Diencephalon (tissue), 2 donors: Measurements from ENCODE around the genes RAB5B, IL23A, ATP5F1B and RDH16.

GRCh38 chr12:55973891-55974750 lies at the start of gene RAB5B:
Gene RAB5B (plus strand): TSS chr12:55974078.
- RAMPAGE, long total RNA: start-site peak on the plus strand at chr12:55974065-55974138, 82 and 50 reads in 2 replicates

GRCh38 chr12:55996334-55996975 lies 621 bp upstream of the SUOX start:
- RAMPAGE, long total RNA: no peak

GRCh38 chr12:56046023-56046645 lies 4.4 kb downstream of the RPS26 start:
- RAMPAGE, long total RNA: no peak

- RAMPAGE, long total RNA: no peak
These were observed 493 bp upstream of the PA2G4 start for GRCh38 chr12:56103891-56104240.

- RAMPAGE, long total RNA: no peak
These were observed 5.7 kb upstream of the MYL6B start for GRCh38 chr12:56146428-56147399.

DNA sequence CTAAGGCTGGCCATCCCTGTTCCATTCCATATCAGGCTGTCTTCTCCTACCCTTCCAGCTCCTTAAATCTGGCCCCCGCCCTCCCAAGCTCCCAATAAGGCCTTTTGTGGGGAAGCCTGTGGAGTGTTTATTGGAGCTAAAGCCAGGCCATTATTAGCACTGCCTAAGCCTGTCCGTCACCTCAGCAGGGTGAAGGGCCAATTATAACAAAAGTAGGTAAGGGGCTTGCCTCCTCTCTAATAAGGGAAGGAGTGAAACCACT lies 3.6 kb downstream of the MYL6 start:
- RAMPAGE, long total RNA: no peak

DNA sequence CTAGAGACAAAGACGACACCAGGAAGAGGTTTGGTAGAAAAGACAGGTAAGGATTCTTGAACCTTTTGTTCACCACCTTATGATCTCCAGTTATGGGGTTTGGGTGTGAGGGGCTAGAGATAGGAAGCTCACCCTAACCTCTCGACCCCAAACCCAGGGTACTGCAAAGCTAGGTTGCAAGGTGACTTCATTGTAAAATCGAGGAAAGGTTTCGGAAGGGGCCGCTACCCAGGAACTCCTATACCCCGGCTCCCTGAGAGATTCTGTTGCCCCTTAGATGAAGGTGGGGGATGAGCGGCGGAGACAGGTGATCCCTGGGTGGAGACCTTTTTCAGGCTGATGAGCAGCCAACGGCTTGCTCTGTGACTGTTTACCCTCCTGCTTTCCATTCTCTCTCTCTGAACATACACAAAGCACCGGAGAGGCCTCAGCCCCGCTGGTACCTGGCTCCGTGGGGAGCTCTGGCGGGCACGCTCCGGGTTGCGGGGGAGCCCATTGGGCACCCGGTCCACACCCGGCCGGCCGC lies 712 bp downstream of the SMARCC2 start:
- RAMPAGE, long total RNA: no peak

- RAMPAGE, long total RNA: no peak
These were observed 13.8 kb downstream of the RNF41 start for GRCh38 chr12:56207674-56208568.

GRCh38 chr12:56338562-56339192 lies at the start of gene IL23A:
Gene IL23A (plus strand): TSS chr12:56338884.
- RAMPAGE, long total RNA: no peak

GRCh38 chr12:56571121-56571669 lies 49.6 kb downstream of the RBMS2 start:
- RAMPAGE, long total RNA: no peak

GRCh38 chr12:56611709-56612410 lies 18.3 kb downstream of the BAZ2A start:
- RAMPAGE, long total RNA: no peak

- RAMPAGE, long total RNA: start-site peak on the minus strand at chr12:56645957-56646029, 3,046 and 1,802 reads in 2 replicates
These were observed at the start of gene ATP5F1B for GRCh38 chr12:56645183-56646141. Gene ATP5F1B (minus strand): TSS chr12:56645984.

DNA sequence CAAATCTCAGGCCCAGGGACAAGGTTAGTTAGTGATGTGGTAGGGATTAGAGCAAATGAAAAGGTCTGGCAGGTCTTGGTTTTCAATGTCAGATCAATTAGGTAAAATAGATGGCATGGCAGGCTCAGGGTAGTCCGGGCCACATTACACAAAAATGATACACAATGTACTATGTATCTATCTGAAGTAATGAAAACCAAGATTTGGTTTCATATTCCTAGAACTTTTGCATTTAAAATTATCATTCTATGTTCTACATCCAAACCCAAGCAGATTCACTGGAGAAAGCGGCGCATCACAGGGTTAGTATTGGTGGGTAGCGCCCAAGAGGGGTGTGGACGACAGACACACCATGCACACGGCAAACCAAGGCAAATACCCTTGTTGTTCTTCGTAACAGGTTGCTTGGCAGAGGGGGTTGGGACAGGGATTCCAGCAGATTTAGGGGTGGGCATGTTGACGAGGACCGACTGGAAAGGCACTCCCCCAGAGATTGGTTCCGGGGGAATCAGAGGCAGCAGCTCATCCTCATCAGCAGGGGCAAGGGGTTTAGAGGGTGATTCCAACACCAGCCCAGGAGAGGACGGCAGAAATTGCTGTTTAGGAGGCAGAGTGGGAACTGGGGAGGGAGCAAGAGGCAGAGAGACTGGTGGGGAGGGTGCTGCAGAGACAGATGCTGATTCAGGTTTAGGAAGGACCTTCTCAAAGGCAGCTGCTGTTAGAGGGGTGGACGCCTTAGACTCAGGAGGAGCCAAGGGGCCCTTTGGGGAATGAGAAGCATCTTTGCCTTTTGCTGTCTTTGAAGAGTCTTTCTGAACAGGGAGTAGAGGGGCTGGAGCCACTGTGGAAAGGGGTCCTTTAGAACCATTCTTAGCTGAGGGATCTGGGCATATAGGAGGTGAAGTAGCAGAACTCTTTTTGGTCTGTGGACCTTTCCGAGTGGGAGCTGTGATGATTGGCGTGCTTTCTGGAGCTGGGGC lies 9.3 kb downstream of the NACA start:
- RAMPAGE, long total RNA: no peak

GRCh38 chr12:56725759-56726045 lies 603 bp upstream of the NACA start:
- RAMPAGE, long total RNA: no peak

GRCh38 chr12:56768390-56769026 lies 5.4 kb downstream of the HSD17B6 start:
- RAMPAGE, long total RNA: no peak

DNA sequence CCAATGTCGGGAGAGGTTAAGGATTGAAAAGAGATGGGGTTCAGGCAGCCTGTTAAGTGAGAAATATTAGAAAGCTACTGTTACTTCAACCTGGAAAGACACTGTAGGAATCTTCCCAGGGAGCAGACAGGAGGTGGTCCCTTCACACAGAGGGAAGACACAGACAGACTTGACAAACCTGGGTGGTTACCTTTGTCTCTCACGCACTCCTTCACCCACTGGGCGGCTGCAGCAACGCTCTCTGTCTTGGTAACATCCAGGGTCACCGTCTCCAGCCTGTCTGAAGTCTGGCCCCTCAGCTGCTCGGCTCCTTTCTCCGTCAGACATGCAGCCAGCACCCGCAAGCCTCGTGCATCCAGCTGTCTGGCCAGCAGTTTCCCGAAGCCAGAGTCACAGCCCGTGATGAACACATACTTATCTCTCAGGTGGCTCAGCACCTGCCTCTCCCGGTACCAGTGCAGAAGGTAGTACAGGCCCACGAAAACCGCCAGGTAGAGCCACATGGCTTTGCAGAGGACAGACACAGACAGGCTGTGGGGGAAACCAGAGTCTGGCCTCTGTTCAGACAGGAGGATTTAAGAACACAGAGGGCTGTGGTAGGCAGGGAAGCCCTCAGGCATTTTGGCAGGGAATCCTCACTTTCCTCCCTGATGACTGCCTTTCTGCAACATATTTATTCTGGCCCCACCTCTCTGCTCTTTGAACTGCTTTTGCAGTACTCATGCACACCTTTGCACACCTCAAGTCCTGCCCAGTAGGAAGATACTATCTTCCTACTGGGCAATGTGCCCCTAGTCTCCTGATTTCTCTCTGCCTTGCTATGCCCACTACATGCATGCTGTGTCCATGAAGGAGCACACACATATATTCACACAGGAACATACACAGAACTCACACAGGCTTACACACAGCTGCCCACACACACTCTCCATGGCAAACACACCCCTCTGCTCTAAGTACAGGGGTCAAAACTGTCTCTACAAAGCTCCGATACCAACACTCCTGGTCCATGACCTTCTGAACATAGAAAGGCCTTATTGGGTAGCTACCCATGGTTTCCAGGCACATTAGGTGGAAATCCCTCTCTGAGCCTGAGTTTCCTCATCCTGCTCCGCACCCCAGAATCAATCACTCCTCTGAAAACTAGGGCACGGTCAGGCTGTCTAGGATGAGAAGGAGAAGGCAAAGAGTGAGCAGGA lies at the start of gene RDH16:
Gene RDH16, minus strand, starts transcription at position 649 of the 1,199 bp plus-strand sequence.
- RAMPAGE, long total RNA: no peak

DNA sequence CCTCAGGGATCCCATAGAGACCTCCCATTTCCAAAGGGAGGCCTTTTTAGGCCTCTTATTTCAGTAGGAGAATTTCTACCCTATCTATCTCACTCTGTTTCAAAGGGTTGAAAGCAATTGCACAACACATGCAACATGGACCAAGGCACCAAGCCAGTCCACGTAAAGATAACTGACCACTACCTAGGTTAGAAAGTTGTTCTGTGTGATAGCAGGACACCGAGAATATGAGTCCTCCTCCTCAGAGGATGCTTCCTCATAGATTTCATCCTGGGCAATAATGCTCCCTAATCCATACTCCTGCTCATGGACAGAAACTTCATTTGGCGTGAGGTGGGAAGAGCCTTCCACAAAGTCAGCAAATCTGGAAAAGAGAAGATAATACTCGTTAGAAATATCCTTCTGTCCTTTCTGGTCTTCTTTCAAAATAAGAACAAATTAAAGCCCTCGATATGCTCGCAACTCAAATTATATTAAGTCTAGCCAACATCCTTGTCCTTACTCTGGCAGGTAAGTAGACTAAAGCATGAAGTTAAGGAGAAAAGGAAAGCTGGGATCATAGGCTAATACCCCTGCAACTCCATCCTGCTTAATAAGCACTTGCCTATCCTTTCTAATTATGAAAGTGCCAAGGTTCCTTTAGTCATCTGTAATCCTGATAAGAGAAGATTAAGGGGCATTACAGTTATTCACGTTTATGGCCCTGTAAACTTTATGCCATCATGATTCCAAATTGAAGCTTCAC lies 9.9 kb upstream of the MYO1A start:
- RAMPAGE, long total RNA: no peak

DNA sequence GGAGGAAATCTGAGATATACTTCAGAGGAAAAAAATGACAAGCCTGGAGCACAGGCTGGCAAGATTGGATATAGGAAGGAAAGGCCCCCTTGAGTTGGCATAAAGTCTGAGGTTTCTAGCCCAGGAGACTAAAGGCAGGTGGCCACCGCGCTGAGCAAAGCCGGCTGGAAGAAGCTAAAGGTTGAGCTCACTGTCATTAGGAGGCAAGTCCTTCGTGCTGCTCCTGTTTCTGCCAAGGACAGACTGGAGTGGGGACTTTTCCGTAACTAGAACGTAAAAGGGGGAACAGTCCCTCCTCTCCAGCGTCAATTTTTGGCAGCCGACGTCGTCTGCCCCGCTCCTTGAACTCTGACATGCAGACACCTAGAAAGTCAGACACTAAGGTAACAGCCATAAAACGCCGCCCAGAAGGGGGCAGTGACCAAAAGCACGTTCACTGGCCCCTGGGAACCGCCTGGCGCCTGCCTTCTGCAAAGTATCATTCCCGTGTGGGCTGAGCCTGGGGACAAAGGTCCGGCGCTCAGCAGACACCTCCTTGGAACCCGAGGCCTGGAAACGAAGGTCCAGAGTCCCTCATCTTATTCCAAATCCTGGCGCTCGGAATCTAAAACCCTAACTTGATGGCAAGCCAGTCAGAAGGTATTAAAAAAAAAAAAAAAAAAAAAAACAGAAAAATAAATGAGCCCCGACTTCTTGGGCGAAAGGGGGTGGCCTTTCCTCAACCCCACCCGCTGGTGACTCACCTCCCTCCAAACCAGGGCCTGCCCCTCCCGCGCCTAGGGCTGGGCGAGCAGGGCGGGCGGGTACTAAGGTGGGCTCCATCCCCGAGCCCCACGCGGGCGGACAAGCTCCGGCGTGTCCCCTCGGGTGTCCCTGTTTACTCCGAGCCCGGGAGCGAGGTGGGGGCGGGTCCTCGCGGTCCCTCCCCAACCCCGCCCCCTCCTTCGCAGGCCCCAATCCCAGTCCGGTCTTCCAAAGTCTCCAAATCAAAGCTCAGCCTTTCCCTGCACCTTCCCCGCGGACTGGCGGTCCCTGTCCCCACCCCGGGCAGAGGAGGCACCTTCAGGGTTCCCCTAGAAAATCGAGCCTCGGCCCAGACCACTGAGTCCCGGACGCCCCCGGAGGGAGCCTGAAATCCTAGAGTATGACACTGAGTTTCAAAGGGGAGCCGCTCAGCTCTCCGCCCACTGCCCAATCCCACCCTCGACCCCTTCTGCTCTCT lies 901 bp upstream of the LRP1 start:
- RAMPAGE, long total RNA: no peak

DNA sequence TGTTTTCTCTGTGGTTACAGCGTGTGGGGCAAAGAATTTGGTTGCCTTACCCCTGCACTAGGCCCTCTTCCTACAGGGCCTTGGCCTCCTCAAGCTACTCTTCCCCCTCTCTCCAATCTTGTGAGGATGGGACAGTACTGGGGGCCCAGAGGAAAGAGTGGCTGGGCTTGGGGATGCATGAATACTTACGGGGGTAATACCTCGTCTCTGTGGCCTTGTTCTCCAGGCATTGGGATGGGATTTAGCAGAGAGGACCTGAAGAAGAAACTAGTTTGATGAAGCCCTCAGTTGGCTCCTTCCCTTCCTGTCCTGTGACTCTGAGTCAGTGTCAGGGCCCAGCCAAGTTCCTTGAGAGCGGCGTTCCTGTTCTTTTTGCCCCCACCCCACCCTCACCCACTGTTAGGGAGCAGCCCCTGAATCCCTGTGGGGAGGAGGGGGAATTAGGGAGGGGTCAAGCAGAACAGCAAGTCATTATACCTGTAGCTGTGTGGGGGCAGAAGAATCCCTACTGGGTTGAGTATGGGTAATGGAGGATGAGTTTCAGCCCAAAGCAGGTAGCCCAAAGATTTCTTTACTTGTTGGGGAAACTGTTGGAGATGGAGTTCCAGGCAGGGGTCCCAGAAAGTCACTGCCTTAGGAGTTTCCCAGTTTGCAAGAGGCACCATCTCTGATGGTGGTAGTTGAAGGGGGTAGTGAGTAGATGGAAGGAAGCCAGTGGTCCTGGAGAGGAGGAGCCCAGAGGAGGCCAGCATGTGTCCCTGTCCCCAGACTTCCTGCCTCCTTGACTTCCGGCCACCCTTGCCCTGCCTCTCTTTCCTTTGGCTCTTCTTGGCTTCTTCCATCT lies 24.5 kb downstream of the LRP1 start:
- RAMPAGE, long total RNA: no peak

GRCh38 chr12:57160627-57161225 lies 32.4 kb downstream of the LRP1 start:
- RAMPAGE, long total RNA: no peak